ENCODE measurements around a stretch of chr5.

- PRO-cap, 2 experiments: no peak in any of the 2 experiments
These were observed 164.9 kb downstream of the CD180 start for GRCh38 chr5:67031680-67032186.

DNA sequence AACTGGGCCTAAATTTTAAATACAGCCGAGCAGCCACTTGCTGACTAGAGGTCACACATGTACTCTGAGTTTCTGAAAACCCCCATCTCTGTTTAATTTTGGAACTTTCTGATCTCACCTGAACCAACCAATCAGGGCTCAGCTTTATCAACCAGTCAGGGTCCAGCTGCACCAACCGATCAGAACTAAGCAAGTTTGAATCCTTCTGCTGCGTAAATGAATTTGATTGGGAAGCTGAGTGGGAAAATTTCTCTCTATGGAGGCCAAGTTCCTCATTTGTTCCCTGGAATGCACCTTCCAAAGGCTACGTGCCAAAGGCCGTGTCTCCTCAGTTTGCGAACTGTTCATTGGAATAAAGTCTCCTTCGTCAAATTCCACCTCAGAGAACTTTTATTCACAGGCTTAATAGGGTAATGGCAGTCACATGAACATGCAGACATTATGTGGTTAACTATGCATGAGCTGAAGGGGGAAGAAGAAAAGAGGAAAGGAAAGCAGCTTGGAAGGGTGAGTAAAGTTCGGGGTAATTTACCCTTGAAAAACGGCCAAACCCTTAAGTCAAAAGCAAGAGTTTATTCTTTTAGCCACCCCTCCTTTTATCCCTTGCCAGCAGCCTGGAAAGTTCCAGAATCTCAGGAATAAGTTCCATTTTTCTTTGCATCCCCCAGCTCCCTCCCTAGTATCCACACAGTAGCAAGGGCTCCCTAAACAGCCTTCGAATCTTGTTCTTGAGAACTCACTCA, 3.6 kb downstream of the CD180 start:
- PRO-cap, 2 experiments: no peak in any of the 2 experiments

DNA sequence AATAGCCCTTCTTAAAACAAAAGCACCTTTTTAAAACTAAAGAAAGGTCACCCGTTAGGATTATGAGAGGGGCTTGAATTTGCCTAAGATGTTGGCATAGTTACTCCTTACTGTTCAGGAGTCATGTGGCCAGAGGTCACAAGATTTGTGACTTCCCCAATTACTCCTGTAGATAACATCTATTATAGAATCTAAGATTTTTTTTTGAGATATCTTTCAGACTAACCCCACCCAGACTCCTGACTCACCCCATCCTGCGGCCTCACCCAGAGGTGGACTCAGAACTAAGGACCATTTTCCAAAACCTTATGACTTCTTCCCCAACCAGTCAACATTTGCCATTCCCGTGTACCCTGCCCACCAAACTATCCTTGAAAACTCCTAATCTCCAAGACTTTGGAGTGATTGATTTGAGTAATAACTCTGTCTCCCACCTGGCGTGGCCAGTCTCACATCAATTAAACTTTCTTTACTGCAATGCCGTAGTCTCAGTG, 2.4 kb downstream of the CD180 start:
- PRO-cap, 2 experiments: no peak in any of the 2 experiments

GRCh38 chr5:67232872-67233393, 36.3 kb upstream of the CD180 start:
- PRO-cap, 2 experiments: no peak in any of the 2 experiments

- PRO-cap, 2 experiments: no peak in any of the 2 experiments
These were observed 118.7 kb upstream of the CD180 start for GRCh38 chr5:67315013-67315993.

DNA sequence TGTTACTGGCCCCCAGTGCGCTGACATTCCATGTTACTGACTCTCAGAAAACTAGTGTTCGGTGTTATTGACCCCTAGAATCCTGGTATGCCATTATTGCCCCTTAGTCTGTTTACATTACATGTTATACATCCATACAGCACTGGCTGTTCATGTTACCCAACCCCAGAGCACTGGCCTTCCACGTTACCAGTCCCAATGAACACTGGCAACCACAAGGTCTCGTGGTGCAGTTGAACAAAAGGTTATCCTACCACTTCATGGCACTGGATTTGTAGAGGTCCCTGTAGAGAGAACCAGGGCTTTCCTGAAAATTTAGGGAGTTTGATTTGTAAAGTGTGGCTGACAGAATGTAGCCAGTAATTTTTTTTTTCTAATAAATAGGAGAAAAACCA, 278.3 kb upstream of the CD180 start:
- PRO-cap, 2 experiments: no peak in any of the 2 experiments

DNA sequence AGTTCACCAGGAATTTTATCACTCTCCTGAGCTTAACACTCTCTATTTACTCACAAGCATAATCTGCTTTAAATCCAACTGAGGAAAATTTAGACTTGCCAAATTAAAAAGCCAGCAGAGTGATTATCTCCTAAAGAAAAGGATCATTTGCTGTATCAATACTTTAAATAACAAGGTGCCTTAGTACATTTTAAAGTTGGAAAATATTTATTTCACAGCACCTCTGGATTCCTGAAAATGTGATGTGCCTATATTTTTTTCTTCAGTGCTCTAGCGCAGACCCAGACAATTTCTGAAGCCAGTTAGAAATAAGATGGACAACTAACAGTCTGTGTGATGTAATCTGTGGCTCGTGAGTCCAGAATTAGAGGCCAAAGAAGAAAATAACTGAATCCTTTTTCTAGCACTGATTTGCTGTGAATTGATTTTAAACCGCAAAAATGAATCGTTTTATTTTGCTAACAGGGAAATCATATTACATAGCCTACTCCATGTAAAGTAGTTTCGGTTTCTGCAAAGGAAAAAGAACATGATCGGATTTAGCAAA, 445.8 kb upstream of the CD180 start:
- PRO-cap, 2 experiments: no peak in any of the 2 experiments

DNA sequence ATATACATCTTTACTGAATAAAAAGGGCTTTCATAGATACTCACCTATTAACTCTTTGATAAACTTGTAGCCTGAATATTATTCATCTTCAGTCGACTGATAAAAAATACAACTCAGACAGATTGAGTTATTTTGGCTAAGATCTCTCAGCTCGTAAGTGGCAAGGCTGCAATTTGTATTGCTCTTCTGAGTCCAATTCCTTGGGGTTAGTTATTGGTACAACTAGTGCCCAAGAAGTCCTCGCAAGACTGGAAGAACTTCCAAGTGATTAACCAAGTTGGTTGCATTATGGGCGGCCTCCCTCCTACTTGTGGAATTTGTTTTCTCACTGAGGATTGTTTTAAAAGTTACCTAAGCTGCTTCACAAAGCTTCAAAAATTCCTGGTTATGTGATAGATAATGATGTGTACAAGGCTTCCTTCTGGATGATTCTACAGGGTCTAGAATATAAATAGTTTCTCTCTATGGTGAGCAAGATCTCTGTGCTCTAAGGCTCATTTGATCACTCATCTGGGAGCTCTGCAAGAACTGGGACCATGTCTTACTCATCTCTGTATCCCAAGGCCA, 450.0 kb upstream of the CD180 start:
- PRO-cap, 2 experiments: no peak in any of the 2 experiments

DNA sequence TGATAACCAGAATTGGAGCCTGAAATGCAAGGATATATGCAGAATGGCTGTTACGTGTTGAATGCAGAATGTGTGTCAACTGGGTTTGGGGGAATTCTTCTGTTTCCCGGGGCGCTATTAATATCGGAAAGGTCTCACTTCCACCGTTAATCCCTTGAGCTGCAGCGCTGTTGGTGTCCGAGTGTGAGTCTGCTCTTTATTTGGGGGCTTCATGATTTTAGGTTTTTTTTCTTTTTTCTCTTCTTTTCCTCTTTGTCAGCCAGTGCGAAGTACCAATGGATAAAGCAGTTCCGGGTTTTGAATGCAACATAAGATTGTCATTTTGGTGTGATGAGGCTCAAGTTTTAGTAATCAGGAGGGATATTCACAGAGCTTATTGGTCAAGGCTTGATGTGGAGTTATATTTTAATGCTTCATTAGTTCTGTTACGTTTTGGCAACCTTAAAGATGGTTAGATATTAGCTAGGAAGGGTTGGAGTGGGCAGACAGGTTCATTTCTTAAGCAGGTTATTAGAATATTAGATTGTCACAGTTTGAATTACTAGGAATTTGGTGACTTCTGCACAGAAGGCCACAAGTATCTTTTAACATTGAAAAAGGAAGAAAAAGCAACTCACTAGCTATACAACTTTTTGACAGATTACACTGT, 1.4 kb downstream of the PIK3R1 start:
- PRO-cap, 2 experiments: no peak in any of the 2 experiments

GRCh38 chr5:68225861-68227083, 10.7 kb downstream of the PIK3R1 start:
- PRO-cap, 2 experiments: no peak in any of the 2 experiments

- PRO-cap, 2 experiments: no peak in any of the 2 experiments
These were observed 24.0 kb downstream of the PIK3R1 start for GRCh38 chr5:68239287-68240230.

GRCh38 chr5:68255486-68256174, 40.1 kb downstream of the PIK3R1 start:
- PRO-cap, 2 experiments: peak in 1 of 2 experiments; most common plus-strand start chr5:68256033 (in 1); most common minus-strand start chr5:68255945 (in 1)

GRCh38 chr5:68268463-68269233, 53.1 kb downstream of the PIK3R1 start:
- PRO-cap, 2 experiments: no peak in any of the 2 experiments

DNA sequence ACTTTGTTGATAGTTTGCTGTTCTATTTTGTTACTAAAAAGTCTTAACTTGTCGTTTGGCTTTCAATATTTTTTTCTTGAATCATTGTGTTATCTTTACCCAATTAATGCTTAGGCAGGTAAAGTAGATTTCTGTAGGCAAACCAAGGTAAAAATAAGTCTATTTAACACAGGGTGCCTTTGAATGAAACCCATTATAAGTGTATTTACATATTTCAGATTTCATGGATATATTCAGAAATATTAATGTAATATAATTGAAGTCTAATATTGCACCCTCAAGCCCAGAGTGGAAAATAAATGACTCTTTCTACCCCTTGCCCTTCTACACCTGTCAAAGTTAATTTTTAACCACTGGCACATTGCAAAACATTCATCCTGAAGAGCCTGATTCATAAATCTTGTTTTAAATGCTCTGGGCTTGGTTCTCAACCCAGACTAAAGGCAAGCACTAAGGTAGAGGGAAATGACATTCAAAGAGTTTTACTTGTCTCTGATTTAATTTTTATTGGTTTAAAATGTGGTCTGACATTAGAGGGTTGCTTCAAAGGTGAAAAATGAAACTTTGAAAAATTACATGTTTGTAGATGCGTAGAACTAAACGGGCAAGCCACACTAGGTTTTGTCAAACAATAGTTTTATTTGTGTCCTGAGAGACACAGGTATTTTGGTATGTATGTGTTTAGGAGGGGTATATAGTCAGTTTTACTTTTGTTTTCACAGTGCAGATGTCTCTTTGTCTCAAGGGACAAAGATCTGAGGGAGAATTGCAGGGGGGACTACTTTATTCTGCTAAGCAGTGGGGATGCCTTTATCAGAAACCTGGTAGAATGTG, 69.6 kb downstream of the PIK3R1 start:
- PRO-cap, 2 experiments: no peak in any of the 2 experiments

- PRO-cap, 2 experiments: no peak in any of the 2 experiments
These were observed 115.7 kb downstream of the PIK3R1 start for GRCh38 chr5:68331223-68331748.

- PRO-cap, 2 experiments: no peak in any of the 2 experiments
These were observed 325.5 kb downstream of the PIK3R1 start for GRCh38 chr5:68541084-68541468.

GRCh38 chr5:68543225-68543585, 327.6 kb downstream of the PIK3R1 start:
- PRO-cap, 2 experiments: no peak in any of the 2 experiments

GRCh38 chr5:68549177-68549737, 333.7 kb downstream of the PIK3R1 start:
- PRO-cap, 2 experiments: no peak in any of the 2 experiments

- PRO-cap, 2 experiments: no peak in any of the 2 experiments
These were observed 411.3 kb upstream of the SLC30A5 start for GRCh38 chr5:68682447-68683046.

GRCh38 chr5:68709288-68709805, 384.5 kb upstream of the SLC30A5 start:
- PRO-cap, 2 experiments: no peak in any of the 2 experiments

Data from helper T cell (primary cell).